ENCODE data around the genes MLC1 and PANX2.

GRCh38 chr22:49678180-49678640, 149.5 kb downstream of the BRD1 start:
- PRO-cap: no peak
- RRBS: 56% methylated on average over 1 of the region's 15 CpGs

- PRO-cap: no peak
- RRBS: 94% methylated on average over 15 of the region's 27 CpGs
Observed at GRCh38 chr22:49773847-49774363, 53.8 kb downstream of the BRD1 start.

DNA sequence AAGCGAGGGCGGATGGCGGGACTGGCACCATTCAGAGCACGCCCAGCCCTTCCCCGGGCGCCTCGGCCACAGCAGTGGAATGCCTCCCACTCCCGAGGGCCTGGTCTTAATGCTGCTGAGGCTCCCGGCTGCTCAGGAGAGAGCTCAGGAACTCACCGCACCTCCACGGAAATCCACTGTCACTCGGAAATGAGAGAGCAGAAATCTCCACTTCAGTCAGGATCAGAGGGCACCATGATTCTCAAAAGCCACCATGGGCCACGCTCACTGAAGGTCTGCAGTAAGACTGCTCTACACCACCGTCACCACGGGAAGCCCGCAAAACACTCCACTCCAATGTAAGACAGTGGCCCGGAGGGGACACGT, 42.9 kb downstream of the BRD1 start:
- PRO-cap: no peak
- RRBS: 93% methylated on average over 11 of the region's 18 CpGs

DNA sequence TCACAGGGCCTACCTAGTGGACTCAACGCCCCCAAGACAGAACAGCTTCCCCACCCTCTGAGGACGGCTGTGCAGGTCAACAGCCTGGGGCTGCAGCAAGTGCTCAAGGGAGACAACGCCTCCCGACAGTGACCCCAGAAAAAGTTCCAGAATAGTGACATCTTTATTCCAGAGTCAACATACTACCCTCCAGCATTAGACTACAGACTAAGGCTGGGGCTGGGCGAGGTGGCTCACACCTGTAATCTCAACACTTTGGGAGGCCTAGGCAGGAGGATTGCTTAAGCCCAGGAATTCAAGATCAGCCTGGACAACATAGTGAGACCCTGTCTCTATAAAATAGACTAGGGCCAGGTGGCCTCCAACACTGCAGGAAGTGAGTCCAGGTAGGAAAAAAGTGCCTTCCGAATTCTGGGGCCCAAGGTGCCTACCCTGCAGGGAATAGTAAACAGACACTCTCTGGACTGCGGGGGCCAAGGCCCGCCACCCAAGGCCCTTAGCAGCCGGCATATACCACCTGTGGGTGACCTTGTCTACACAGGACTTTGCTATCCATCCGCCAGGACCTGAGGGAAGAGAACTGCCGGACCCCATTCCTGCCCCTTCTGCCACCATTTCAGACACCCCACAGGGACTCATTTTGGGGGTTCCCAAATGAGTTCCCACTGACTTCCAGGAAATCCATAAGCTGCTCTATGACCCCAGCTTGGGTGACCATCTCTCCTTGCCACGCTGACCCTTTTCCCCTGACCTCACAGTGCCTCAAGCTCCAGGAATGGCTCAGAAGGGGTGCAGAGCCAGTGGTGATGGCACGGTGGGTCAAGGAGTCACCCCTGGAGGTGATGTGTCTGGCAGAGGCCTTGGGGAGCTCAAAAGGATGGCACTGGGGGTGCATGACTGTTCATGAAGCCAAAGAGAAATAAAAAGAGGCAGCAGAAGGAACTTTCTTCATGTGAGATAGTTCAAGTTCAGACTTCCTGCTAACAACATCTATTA, 11.0 kb downstream of the BRD1 start:
- PRO-cap: no peak
- RRBS: 96% methylated on average over 3 of the region's 13 CpGs

DNA sequence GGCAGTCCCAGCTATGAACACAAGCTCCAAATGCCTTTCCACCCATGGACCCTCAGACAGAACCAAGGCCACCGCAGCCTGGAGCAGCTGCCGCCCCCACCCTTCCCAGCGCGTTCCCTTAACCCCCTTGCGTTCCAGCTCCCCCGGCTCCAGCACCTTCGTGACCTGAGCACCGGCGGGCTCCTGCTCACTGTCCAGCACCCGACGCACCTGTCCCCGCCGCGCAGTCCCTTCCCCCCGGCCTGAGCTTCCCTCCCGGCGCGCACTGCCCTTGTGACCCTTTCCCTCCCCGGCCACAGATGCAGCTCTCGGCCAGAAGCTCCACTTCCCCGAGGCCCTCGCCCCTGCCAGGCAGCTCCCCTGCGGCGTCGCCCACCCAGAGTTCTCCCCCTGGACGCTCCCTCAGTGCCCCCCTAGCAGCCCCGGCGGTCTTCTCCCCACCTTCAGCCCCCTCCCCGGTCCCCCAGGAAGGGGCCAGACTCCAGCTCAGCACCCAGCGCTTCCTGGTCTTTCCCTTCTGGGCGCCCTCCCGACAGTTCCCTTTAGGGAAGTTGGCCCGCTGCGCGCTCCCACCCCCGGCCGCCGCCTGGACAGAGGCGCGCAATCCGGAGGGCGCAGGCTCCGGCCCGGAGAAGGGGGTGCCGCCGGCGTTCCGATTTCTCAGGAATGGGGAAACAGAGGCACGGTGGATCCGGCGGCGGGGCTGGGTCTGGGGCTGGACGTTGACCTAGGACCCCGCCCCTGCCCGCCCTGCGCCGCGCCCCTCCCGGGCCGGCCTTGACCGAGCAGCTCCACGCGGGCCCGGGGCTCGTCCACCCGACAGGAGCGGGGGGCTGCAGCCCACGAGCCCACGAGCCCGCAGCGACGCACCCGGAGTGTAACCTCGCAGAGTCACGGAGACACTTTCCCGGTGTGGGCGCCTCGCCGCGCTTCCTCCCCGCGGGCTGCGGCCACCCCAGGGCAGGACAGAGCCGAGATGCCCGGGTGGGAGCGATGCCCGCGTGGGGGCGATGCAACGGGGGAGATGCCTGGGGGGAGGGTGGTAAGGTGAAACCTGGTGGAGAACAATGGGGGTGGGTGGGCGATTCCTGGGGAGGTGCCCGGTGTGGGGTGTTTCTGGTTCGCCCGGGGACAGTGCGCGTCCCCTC, 5.3 kb upstream of the ZBED4 start:
- PRO-cap: no peak
- RRBS: 4% methylated on average over 52 of the region's 96 CpGs

GRCh38 chr22:49892436-49893430, 25.5 kb downstream of the ALG12 start:
- PRO-cap: no peak
- RRBS: no CpG with 5 or more reads among the region's 8 CpGs

DNA sequence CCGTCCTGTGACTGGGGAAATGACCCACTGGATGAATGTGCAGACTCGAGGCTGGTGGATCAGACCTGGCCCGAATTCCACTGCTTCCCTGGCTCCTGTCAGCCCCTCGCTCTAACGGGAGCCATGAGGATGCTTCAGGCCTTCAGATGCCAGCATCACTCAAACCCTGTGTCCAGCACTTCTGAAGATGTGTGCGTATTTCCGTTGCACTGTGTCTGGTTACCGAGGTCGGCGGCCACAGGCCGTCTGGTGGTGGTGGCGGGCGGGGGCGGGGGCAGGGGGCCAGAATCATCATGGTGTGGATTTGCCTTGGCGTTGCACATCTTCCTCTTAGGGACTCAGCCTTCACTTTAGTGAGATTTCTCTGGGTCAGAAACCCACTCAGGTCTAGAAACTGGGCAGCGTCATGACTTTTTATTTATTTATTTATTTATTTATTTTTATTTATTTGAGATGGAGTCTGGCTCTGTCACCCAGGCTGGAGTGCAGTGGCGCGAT, 13.5 kb downstream of the CRELD2 start:
- PRO-cap: no peak
- RRBS: no CpG with 5 or more reads among the region's 18 CpGs

DNA sequence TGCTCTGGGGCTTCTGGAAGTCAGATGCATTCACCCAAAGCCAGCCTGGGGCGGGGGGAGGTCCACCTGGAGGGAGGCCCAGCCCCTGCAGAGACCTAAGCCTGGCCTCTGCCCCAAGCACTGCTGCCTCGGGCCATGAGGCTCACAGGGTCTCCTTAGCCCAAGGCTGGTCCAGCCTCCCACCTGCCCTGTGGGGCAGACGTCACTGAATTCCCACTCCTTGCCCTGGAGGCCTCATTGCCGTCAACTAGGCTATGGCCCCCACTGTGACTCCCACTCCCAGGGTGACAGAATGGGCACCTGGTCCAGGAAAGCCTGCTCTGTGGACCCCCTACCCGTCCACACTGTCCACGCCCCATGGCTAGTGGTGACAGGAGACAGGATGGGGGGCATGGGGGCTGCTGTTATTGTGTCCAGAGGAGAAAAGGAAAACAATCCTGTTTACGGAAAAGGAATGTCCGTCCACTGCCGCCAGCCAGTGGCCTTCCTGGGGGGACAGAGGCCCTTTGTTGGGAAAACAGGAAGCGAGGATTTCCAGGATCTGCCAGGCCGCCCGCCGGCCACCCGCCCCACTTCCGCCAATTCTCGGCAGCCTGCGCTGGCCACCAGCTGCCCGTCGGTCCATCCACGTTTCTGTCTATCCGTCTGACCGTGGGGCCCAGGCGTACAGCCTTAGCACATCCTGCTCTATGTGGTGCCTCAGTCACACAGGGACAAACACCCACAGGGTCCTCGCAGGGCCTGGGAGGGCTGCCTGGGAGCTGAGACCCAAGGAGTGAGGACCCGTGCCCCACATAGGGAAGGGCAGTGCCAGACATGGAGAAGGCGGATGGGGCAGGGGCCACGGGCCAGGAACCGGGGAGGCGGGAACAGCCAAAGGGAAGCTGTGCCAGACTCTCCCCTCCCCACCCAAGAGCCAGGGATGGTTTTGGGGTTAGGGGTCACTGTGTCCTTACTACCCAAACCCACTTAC, 19.5 kb downstream of the CRELD2 start:
- PRO-cap: bidirectional peak, plus-strand start at position 591 of the sequence, minus-strand start at position 480 of the sequence
- RRBS: no CpG with 5 or more reads among the region's 29 CpGs

- PRO-cap: no peak
- RRBS: 98% methylated on average over 4 of the region's 10 CpGs
Observed at GRCh38 chr22:49946552-49947031, 14.0 kb upstream of the PIM3 start.

GRCh38 chr22:49968695-49969626, 8.4 kb downstream of the PIM3 start:
- PRO-cap: no peak
- RRBS: 97% methylated on average over 3 of the region's 18 CpGs

DNA sequence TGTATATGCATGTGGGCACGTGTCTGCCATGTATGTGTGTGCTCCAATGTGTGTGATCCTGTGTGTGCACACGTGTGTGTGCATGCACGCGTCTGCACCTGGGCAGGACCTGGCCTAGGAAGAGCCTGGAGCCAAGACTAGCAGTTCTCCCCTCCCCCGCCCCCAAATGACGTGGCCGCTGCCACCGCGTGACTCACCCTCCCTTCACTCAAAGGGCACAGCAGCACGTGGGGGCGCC, 10.1 kb downstream of the PIM3 start:
- PRO-cap: no peak
- RRBS: no CpG with 5 or more reads among the region's 11 CpGs

GRCh38 chr22:49999020-49999657, 13.4 kb downstream of the IL17REL start:
- PRO-cap: no peak
- RRBS: no CpG with 5 or more reads among the region's 36 CpGs

GRCh38 chr22:50007995-50008787, 4.4 kb downstream of the IL17REL start:
- PRO-cap: no peak
- RRBS: no CpG with 5 or more reads among the region's 17 CpGs

GRCh38 chr22:50016813-50017409, 4.3 kb upstream of the IL17REL start:
- PRO-cap: no peak
- RRBS: 70% methylated on average over 2 of the region's 15 CpGs

DNA sequence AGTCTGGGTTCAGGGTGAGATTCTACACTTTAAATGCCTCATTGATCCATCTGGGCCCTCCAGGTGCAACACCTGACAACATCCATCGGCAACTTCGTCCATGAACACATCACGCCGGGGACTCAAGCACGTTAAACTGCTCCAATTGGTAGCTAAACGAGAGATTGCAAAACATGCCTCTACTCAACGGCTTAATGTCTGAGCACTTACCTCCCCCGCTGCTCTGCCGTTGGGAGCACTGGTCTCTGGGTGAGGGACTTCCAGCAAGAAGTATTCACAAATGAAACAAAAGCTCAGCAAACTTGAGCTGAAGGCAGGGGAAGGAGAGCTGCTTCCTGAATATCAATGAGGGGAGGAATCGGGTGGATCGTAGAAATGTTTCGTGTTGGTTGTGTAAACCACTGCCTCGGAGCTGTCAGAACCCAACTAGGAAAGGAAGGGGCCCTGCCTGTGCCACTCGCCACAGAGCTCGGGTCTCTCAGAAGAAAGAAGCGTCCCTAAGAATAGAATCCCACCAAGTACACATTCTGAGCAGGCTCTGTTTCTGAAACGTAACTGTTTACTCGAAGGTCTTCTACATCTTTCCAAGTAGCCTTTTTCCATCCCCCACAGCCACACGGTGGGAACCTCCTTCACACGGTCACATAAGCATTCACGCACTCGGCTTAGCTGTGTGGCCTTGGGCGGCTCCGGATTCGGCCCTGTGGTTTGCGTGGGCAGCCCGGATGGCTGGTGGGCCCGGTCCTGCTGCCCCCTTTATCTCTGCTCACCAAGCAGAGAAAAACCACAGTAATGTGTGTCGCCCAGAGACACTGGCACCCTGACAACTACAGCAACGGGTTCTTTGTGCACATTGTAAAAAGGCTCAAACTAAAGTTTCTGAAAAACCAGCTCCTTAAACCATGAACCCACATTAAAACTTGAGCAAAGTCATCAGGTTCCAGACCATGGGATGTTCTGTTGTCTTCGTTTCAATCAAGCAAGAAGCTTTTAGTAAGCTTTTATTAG, at the start of gene MLC1:
Gene MLC1, minus strand, starts transcription at position 282 of the 1,008 bp plus-strand sequence.
- PRO-cap: no peak
- RRBS: no CpG with 5 or more reads among the region's 31 CpGs

DNA sequence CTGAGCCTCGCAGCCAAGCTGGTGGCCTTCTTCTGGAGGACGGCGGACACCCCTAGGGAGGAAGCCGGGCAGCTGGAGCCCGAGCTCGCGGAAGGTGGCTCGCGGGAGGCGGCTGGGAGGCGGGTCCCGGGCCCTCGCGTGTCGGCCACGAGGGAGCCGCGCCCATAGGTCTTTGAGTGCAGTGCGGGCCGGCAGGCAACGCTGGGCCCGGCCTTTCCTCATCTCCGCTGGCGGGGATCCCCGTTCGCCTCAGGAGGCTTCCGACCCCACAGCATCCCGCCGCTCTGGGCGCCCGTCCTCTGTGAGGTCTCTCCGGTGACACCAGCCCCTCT, 252 bp downstream of the MOV10L1 start:
- PRO-cap: no peak
- RRBS: 58% methylated on average over 28 of the region's 32 CpGs

GRCh38 chr22:50170420-50171025, at the start of gene PANX2:
TSS of gene PANX2 (plus strand) at chr22:50170731.
- PRO-cap: no peak
- RRBS: 4% methylated on average over 53 of the region's 88 CpGs

- PRO-cap: unidirectional peak, plus-strand start at chr22:50184913
- RRBS: 14% methylated on average over 33 of the region's 81 CpGs
Observed at GRCh38 chr22:50184442-50185342, 1.0 kb upstream of the TRABD start.

DNA sequence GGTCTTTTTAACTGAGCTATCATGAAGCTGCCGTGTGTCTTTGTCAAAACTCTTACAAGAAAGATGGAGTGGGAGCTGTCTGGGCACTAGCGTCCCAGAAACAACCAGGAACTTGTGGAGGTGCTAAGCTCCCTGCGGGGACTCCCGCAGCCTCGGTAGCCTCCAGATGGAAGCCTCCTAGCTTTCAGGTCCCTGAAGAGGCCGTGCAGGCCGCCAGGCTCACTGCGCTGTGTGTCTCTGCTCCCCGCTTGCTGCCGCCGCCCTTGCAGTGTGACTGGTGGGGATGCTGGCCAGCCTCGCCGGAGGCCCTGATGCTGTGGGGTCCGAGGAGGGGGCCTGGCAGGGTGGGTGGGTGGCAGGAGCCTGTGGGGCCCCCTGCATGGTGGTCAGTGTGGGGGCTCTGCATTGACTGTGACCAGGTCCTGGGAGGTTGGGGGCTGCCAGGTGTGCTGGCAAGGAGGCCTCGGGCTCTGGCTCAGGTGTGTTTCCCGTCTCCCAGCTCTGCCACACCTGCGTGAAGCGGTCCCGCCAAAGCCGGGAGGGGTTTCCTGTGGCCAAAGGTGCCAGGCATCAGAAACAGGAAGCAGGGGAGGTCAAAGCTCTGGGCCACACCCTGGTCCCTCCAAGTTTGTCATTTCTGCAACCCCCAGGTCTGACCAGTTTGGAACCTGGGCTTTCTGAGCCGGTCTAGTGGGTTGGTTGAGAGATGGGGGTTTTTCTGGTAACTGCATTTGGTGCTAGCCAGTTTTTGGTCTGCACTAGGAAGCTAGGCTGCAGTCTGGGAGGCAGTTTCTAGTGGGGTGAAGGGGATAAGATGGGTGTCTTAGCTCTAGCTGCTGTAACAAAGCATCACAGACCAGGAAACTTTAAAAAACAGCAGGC, 1.3 kb downstream of the TRABD start:
- PRO-cap: no peak
- RRBS: no CpG with 5 or more reads among the region's 21 CpGs

DNA sequence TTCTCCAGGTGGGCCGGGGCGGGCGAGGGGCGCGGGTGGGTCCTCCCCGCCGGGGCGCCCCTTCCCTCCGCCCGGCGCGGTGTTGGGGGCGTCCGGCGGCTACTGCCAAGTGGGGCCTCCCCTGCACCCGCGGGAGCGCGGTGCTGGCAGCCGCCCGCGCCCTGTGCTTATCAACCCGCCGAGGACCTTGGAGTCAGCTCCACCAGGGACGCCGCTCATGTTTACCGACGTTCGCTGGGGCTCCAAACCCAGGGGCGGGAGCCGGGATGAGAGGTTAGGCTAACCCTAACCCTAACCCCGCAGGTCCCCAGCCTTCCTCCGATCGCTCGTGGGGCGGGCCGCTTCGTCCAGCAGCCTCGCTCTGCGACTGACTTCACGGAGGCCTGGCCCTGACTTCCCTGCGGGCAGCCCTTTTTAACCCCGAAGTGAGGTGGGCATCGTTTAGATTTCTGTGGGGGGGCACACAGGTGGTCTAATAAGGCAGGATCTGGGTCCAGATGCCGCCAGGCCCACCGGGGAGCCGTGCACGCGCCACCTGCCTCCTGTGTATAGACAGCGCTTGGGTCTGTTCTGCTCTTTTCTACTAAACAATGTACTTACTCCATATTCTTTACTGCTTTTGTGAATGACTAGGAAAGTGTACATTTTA, 896 bp downstream of the SELENOO start:
- PRO-cap: no peak
- RRBS: 2% methylated on average over 8 of the region's 50 CpGs